ENCODE measurements around a stretch of chr11.

- RRBS: no CpG with 5 or more reads among the region's 4 CpGs
These were observed 27.5 kb downstream of the FLI1 start for GRCh38 chr11:128721301-128721865.

- RRBS: no CpG with 5 or more reads among the region's 13 CpGs
These were observed 35.2 kb downstream of the FLI1 start for GRCh38 chr11:128728863-128729645.

GRCh38 chr11:128735992-128736405 is 42.1 kb downstream of the FLI1 start:
- RRBS: no CpG with 5 or more reads among the region's 6 CpGs

DNA sequence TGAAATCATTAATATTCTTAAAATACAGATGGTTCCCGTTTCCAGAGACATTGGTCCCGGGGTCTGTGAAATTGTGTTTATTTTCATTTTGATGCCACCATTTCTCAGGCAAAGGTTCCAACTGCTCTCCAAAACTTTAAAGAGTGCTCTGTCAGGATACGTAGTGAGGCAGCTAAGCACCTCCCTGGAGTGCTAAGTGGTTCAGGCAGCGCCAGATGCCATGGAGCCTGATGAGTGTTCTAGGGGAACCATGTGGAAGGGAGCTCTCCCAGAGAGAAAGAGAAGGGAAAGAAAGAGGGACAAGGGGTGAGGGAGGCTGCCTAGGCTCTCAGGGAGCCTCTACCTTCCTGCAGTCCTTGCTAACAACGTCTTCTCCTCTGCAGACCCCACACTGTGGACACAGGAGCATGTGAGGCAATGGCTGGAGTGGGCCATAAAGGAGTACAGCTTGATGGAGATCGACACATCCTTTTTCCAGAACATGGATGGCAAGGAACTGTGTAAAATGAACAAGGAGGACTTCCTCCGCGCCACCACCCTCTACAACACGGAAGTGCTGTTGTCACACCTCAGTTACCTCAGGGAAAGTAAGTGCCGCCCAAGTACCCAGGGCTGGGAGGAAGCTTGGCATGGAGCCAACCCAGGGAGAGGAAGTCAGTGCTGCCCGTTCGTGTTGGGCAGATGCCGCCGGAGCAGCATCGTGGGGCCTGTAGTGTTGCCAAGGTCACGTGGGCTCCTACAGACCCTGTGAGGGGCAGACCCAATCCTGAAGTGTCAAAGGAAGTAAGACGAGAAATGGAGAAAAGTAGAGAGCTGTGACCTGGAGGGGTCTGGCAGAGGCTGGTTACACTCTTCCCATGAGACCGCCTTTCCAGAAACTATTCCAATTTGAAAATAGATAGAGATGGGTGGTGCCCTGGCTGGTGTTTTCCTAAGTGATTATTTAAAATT is 78.8 kb downstream of the FLI1 start:
- RRBS: no CpG with 5 or more reads among the region's 18 CpGs

DNA sequence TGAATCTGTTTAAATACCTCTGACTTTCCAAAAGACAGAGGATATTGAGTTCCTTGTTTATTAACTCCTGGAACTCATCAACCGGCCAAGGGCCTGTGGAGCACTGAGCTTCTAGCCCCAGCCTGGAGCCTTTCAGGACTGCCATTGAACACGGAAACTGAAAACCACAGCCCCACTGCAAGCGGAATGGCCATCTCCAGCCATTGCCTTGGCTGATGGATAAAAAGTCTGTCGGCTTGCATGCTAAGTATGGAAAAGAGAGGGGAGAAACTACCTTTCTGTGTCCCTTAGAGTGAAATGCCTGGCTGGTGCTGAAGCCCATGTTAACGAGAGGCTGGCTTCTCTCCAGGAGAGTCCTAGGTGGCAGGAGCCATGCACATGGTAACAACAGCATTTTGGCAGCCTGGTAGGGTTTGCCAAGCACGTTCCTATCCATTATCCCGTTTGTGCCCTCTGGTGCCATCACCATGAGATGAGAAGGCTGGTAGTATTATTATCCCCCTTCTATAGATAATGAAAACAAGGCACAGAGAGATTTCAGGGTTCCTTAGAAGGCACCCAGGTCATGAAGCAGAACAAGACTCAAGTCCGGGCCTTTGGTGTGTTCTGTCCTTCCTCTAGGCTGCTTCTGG is 80.2 kb downstream of the KCNJ1 start:
- RRBS: no CpG with 5 or more reads among the region's 8 CpGs

DNA sequence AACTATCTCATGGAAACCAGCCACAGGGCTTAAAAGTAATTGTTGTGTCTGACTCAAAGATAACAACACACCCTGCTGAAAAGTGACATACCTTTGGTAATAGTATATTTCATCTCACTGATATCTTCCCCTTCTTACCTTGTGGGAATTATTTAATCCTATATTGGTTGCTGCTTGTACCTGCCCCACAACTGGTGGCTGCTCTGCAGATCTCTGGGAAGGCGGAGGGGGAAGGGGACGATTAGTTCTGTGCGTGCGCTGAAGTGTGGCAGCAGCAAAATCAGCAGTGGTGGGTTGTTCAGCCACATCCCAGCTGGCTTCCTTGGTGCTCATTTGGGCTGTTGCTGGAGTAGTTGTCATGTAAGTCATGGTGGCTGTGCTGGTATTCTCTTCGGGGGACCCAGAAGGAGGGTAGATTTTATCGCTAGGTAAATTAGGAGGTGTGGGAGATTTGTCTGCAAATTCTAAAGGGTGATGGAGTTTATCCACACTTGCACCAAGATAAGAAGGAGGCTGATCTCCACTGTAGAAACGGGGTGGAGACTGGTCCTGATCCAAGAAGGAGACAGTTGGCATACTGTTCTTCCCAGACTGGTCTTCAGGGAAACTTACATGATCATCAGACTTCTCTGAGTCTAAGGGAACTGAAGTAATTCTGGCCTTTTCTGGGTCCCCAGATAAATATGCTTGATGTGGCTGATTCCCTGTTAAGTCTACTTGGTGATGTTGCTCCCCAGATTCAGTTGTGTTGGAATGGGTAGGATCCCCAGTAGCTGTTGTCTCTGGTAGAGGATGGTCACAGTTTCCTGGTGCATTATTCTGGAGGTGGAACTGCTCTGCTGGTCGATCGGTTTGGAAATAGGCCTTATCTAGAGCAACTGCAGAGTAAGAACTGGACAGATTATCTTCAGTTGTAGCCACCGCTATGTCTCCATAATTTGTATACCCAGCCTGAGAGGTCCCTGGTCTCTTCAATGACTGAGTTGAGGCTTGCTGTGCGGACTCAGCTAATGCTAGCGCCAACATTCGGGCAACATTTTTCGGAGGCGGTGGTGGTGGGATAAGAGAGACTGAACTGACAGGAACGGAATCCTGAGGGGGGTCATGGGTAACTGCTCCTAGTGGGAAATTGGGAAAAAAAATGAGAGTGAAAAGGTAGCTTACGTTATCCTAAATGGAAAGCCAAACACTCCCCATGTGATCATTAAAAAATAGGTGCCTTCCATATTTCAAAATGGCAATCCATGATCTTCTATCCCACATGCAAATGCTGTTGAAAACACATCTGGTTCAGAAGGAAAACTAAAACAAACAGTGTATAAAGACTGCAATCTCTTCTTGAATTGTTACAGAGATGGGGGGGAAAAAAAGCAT is 30.1 kb upstream of the TP53AIP1 start:
- RRBS: no CpG with 5 or more reads among the region's 17 CpGs

DNA sequence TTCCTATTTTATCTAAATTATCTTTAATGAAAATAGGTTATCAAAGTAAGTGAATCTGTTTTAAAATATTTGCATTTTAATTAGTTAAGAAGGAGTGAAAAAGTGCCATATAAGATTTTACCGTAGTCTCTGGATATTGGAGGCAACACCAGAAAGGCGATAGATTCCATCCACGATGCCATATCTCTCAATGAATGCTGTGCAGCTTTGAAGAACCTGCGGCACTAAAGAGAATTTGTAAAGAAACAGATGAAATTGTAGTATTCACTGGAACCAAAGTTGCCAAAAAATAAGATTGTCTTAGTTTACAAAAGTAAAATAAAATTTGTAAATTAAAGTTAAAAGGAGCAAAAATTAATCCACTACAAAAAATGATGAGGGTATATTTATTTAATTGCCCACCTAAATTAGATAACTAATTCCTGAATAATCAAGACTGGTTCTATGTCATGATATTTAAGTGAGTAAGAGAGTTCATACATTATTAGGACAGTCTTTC is 45.3 kb upstream of the TP53AIP1 start:
- RRBS: no CpG with 5 or more reads among the region's 4 CpGs

DNA sequence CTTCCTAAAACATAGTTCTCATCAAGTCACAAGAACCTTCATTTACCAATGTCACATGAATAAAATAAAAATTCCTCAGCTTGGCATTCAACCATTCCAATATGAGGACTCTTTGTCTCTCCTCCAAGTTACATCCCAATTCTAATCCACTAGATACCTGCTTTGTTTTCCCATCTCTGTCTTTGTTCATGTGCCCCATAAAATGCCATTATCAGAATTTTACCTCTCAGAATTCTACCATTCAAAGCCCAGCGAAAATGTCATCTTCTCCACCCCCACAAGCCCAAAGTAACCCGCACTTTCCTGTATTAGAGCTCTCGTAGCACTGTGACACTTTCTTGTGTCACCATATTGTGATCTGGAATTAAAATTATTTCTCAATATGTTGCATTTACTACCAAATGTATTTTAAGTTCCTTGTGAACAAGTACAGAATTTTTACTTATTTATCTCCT is 51.5 kb upstream of the ARHGAP32 start:
- RRBS: no CpG with 5 or more reads among the region's 3 CpGs

GRCh38 chr11:129364049-129364721 is 11.5 kb upstream of the BARX2 start:
- RRBS: 6% methylated on average over 7 of the region's 20 CpGs

DNA sequence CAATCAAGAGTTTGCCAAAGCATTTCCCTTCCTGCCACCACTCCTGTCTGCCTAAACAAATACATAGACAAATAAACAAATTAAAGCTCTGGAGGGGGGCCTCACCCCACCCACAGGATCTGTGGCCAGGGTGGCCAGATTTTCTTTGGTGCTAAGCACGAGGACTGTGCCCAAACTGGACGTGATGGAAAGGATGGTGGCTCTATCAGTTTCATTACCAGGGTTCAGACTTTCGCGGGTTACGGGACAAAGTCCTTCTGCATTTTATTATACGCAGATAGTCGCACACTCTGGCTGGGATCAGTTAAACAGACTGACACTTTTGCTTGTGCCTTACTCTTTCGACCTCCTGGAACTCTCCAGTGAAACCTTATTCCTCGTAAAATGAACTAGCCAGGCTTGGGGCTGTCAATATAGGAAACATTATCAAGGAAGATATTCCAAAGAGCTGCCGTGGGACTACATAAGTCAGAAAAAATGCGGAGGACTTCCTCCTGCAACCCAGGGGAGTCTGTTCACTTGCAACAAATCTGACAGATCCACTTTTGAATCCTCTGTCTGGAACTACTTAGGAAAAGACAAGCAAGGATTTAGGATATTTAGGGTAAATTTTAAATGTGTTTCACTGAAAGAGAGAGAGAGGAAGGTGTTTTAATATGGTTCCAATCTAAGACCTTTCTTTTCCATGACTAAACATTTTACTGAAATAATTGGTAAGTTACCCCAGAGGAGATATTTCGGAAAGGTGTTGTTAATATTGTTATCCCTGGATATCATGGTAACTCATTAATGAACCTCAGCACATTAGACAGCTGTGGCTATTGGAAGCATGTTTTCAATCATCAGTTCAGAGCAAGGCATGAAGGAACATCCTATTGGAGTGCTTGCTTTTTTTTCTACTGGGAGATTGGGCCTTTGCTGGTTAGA is 11.4 kb downstream of the BARX2 start:
- RRBS: no CpG with 5 or more reads among the region's 12 CpGs

DNA sequence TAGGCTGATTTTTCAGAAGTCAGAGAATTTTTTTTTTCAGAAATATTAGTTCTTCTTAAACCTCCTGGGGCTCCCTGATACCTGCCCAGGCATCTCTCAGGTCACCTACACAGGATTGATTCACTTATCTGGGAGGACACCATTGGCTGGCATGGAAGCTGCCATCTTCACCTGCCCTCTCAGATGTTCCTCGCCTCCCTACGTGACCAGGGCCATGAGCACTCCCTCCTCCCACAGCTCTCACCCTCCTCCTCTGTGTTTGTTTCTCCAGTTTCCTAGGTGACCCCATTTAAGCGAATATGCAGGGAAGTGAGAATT is 64.2 kb downstream of the BARX2 start:
- RRBS: no CpG with 5 or more reads among the region's 3 CpGs

DNA sequence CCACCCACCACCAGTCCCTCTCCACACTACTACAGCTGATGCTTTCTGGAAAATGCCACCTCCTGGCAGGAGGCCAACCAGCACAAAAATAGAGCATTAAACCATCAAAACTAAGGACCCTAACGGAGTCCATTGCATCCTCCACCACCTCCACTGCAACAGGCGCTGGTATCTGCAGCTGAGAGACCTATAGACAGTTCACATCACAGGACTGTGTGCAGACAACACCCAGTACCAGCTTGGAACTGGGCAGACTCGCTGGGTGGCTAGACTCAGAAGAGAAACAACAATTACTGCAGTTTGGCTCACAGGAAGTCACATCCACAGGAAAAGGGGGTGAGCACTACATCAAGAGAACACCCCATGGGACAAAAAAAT is 11.7 kb upstream of the TMEM45B start:
- RRBS: no CpG with 5 or more reads among the region's 3 CpGs

- RRBS: 9% methylated on average over 5 of the region's 21 CpGs
These were observed 512 bp downstream of the TMEM45B start for GRCh38 chr11:129816198-129816522.

GRCh38 chr11:129901729-129902224 is 6.4 kb upstream of the NFRKB start:
- RRBS: no CpG with 5 or more reads among the region's 4 CpGs

DNA sequence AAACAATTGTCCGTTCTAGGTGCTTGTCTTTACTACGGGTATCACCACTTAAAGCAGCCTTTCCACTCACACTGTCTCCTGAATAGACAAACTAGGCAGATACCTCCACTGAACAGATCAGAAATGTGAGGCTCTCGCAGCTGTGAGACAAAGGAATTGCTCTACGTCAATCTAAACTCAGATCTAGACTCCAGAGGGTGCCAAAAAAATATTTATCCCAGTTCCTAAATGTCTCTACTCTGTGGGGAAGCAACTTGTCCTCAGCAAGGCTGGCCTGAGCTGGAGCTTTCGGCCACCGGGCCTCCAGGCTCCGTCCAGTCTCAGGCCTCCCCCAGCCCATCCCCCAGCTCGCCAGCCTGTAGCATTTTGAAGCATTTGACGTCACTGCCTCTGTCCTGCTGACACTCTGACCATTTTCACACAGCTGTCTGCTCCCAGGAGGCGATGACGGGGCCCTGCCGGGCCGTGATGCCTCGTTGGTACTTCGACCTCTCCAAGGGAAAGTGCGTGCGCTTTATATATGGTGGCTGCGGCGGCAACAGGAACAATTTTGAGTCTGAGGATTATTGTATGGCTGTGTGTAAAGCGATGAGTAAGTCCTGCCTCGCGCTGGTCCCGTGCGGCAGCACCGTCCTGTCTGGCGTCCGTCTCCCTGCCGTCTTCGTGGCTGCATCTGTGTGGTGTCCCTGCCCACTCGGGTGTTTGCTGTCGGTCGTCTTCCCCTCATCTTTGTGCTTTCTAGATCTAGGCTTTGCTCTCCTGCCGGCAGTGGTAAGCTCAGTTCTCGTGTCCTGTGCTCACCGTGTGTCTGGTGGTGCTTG is 36.2 kb upstream of the ST14 start:
- RRBS: no CpG with 5 or more reads among the region's 35 CpGs

DNA sequence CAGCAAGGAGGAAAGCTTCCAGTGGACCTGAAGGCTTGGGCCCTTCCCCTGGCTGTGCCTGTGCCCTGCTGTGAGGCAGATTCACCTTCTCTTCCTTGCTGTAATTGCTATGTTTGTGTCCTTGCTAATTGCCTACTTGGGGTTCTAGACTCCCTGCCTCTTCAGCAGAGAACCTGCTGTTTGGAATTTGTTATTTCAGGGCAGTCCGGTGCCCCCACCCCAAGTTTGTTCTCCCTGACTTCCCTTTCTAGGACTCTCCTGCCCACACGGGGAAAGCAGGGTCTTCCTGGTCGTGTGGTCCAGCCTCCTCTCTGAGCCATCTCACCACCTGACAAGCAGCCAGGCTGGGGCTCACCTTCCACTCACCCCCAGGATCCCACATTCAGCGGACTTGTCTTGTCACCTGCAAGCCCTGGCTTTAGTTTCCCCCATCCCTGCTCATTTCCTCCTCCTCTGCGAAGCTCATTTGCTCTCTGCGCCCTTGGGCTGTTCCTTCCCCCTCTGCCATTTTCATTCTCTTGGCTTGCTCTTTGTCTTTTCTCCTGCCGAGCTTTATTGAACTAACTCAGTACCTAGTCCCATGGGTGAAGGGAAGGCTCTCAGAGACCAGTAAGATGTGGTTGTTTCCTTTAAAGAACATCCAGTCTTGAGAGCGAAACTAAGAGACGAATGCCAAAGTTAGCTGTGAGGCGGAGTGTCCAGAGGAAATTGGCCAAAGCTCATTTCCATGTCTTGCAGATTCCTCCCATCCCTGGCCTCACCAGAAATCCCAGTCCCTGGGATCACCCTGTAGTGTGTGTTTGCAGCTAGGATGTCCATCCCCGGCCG is 1.9 kb downstream of the ST14 start:
- RRBS: no CpG with 5 or more reads among the region's 12 CpGs

- RRBS: no CpG with 5 or more reads among the region's 10 CpGs
These were observed 60.6 kb downstream of the ST14 start for GRCh38 chr11:130220214-130220531.

GRCh38 chr11:130229153-130230042 is 69.8 kb downstream of the ST14 start:
- RRBS: no CpG with 5 or more reads among the region's 5 CpGs

DNA sequence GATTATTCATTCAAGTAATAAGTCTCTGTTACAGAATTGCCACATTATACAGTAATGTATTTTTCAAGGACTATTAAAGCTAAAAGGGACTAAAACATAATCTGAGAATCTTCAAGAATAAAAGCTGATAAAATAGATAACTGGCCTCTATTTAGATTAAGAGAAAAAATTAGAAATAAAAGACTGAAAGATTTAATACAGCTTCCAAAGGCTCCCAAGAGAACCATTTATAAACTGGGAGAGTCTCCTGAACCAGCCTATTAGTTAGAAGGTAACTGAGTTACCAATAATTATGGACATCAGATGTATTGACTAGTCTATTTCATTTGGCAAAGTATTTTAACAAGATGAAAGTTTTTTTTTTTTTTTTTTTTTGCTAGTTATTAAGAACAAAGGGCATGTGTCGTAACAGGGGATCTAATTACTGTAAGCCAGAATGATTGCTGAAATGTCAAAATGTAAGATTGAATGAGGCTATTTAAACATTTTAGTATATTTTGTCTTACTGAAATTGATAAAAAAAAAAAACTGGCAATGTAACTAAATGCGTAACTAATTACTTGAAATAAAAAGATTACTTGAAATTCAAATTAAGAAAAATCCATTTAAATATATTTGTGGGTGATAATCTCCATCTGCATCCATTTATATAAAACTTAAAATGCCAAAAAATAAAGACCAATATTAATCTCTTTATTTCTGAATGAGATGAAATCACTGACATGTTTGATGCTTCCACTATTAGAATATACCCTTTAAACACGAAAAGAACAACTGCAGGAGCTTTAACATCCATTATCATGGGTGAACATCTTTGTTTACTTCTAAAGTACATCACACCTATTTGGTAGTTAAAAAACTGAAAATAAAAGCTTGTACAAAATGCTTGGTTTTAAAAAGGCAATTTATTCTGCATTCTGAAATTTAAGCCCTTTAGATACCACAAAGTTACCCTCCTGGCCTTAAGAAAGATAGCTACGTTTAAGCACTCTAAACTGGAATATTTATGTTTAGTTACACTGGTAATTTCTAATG is 70.8 kb downstream of the ST14 start:
- RRBS: no CpG with 5 or more reads among the region's 4 CpGs

DNA sequence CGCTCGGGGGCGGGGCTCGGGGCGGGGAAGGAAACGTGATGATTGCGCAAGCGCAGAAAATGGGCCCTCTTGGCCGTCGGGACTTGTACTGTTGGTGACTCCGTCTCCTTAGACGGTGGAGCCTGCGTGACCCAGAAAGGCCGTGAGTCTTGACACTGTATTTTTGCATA is 142 bp upstream of the ZBTB44 start:
- RRBS: no CpG with 5 or more reads among the region's 14 CpGs

Measured in GM06990 (cell line).